Umbilical cord (tissue), 2 donors: ENCODE measurements around a stretch of chr18.

DNA sequence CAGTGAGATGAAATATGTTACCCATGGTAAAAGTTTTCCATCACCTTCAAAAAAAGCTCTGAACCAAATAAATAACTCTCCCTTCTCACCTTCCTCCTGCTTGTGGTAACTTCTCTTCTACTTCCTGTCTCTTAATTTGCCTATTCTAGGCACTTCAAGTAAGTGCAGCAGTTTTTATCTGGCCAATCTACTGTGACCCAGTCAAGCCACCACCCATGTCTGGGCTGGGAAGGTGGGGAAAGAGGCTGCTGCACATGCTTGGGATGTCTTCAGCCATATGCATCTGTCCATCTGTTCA is 31.5 kb downstream of the ZNF532 start:
- RAMPAGE, long total RNA: no peak

GRCh38 chr18:58953412-58954057 is 88.9 kb downstream of the ZNF532 start:
- RAMPAGE, long total RNA: no peak

GRCh38 chr18:58966705-58967203 is 102.1 kb downstream of the ZNF532 start:
- RAMPAGE, long total RNA: no peak

GRCh38 chr18:59026779-59027543 is 112.7 kb upstream of the SEC11C start:
- RAMPAGE, long total RNA: no peak

GRCh38 chr18:59324153-59324680 is 5.8 kb upstream of the CPLX4 start:
- RAMPAGE, long total RNA: no peak

- RAMPAGE, long total RNA: no peak
These were observed 6.9 kb upstream of the CPLX4 start for GRCh38 chr18:59324801-59326208.

GRCh38 chr18:59357809-59358224 is 1.2 kb downstream of the LMAN1 start:
- RAMPAGE, long total RNA: no peak

- RAMPAGE, long total RNA: no peak
These were observed 17.7 kb upstream of the PMAIP1 start for GRCh38 chr18:59881652-59882846.

- RAMPAGE, long total RNA: no peak
These were observed 2.6 kb downstream of the PMAIP1 start for GRCh38 chr18:59902310-59902937.

- RAMPAGE, long total RNA: no peak
These were observed 18.7 kb downstream of the PMAIP1 start for GRCh38 chr18:59918446-59918888.

- RAMPAGE, long total RNA: no peak
These were observed 26.1 kb downstream of the RNF152 start for GRCh38 chr18:61866715-61867065.

GRCh38 chr18:62073643-62074339 is 113.1 kb downstream of the PIGN start:
- RAMPAGE, long total RNA: no peak

DNA sequence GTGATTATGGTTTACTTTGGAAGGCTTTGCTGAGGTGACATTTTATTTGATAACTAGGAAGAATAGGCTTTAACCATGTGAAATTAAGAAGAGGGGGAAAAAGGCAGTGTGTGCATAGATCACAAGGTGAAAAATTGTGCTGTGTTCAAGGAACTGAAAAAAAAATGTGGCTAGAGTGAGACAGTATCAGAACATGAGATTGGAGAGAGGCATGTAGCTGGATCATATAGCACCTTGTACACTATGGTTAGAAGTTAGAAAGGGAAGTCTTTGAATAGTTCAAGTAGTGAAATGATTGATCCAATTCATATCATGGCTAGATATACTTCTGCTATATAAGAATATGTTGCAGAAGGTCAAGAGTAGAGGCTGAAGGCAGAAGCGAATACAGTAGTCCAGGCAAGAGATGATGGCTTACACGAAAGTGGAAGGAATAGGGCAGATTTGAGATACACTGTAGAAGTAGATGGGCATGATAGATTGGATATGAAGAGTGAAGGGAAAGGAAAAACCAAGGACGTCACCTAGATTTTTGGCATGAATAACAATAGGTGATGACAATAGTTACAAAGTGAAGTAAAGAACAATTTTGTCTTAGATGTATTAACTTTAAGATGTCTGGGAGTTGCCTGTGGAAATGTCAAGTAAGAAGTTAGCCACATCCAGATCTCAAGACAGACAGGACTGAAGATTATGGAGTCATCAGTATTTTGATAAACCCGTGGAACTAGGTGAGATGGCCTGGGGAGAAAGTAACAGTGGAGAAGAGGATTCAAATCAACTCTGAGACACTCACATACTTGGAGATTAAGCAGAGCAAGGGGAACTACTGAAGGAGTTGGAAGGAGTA is 12.0 kb upstream of the TNFRSF11A start:
- RAMPAGE, long total RNA: no peak

- RAMPAGE, long total RNA: no peak
These were observed 86.2 kb upstream of the ZCCHC2 start for GRCh38 chr18:62436601-62437103.

DNA sequence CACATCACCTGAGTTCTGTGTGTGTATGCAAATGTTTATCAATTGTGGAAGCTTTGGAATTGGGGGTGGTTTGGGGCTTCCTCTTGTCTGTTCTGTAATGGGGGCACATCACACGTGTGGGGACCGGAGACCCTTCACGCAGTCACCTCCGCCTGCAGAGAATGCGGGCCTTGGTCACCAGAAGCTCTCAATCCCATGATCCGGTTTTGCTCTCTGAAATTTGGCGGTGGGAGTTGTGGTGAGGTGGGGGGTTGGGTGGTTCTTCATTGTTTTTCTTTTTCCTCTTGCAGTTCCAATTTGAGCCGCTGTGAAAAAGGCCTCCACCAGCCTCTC is 61.3 kb downstream of the ZCCHC2 start:
- RAMPAGE, long total RNA: no peak

- RAMPAGE, long total RNA: no peak
These were observed 90.4 kb upstream of the PHLPP1 start for GRCh38 chr18:62624848-62625489.

DNA sequence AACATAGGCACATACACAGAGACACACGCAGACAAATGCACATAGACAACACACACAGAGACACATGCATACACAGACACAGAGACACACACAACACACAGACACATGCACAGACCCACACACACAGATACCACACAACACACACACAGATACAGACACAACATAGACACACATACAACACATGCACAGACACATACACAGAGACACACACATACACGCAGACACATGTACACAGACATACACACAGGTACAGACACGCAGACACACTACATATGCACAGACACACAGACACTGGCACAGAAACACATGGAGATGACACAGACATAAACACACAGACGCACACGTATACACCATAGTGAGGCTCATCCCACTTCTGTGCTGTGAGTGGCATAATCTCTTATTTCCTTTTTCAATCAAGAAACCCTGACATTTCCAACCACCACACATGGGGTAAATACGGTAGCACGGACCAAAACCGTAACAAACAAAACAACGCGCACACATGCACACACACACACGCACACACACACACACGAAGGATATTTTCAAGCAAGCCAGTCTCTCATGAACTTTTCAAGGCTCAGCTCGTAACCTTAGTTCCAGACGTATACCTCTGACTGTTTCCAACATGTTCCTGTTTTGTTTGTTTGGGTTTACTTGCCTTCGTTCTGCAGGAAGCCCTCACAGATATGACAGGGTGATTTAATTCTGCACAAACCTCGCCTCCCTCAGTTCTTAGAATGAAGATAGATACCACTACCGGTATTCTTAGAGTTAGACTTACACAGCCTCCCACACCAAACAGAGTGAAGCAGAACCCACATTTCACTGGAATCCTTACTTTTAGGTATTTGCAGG is 119.9 kb downstream of the BCL2 start:
- RAMPAGE, long total RNA: no peak

DNA sequence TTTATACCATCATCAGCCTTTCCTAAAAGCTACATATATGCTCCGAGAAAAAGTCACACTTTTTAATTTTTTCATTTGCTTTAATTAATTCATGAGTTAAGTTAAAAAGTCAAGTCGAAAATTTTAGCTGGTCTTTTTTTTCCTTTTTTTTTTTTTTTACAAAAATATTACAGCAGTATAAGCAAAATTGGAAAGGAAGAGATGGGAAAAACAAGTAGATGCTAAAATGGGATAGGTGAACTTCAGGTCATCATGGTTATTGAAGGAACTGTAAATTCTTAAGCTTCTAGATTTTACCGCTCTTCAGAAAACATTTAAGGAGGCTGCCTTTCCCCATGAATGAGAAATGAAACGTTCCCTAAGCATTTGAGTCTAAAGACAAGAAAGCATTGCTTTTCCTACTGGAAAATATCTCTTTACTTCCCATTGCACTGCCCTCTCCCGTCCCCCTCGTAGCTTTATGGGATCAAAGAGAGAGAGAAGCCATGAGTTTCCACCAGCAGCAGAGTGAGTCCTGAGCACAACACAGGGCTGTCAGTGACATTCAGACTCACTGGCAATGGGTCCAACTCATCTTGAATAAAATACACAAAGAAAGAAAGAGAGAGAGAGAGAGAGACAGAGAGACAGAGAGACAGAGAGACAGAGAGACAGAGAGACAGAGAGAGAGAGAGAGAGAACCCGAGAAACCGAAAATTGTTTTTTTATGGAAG is 11.3 kb upstream of the BCL2 start:
- RAMPAGE, long total RNA: no peak

DNA sequence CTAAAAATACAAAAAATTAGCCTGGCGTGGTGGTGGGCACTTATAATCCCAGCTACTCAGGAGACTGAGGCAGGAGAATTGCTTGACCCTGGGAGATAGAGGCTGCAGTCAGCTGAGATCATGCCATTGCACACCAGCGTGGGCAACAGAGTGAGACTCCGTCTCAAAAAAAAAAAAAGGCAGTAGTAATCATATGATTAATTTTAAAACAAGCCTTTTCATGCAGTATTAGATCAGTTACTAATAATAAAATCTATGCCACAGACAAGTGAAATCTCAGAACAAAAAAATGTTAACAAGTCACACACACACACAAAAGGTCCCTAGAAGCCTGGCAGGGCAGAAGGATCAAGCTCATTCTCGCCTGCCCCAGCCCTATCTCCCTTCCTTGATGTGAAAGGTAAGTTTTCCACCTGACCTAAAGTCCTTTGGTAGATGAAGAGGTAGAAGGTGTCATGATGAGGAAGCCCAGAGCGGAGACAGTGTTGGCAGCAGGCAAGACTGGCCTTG is 10.7 kb downstream of the KDSR start:
- RAMPAGE, long total RNA: no peak

DNA sequence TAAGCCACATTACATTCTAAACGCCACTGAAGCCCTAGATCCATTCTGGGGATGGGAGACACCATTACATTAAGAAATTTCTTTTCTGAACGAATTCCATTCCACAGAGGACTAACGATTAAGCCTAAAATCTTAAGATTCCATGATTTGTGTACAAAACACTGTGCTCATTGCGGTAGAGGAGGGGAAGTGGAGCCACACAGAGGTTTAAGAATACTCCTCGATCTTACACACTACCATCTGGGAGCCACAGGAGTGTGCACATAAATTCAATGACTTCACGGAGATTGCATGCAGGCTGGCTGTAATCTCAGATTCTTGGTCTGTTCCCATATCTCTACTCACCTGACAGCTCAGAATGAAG is 822 bp downstream of the VPS4B start:
- RAMPAGE, long total RNA: no peak